Mesenchymal stem cell of Wharton's jelly (primary cell): ENCODE results near the genes DOK4, ADGRG1 and MMP15.

DNA sequence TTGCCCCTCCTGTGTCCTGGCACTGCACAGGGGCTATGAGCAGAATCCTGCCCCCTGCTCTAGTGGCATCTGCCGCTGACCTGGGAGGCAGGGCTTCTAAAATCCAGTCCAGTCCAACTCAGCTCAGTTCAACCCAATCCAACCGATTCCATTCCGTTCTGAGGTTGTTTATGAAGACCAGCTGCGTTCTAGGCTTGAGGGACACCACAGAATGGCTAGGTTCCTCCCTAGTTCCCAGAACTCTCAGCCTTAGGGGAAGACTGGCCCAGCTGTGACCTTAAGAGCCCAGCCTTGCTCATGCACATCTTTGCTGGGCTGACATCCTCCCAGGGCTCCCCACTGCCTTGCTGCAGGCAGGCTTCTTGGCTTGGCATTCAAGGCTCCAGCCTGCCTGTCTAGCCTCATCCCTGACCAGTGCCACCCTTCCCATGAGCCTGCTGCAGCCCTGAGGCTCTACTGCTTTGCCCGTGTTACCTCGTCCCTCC is 7.8 kb downstream of the SLC12A3 start:
- CAGE, long polyA plus RNA: no peak

DNA sequence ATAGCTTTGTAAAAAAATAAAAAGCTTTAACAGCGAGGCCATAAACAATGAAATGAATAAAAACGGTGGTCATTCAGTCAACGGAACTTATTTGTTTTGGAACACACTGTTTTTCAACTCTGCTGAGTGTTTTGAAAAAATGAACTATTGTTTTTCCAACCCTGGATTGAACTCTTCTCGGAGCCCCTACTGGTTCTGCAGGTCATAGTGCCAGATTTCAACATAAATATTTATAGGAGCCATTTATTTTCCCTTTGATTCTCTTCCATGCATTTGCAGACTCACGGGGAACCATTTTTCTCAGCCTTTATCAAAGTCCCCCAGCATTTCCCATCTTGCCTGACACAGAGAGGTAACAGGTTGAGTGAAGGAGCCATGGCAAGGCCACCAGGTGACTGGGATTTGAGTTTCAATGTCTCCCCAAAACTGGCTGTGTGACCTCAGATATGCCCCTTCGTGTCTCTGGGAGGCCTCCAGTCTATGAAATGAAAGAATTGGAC is 16.1 kb upstream of the HERPUD1 start:
- CAGE, long polyA plus RNA: no peak

GRCh38 chr16:56916886-56917541 is 14.9 kb upstream of the HERPUD1 start:
- CAGE, long polyA plus RNA: no peak

DNA sequence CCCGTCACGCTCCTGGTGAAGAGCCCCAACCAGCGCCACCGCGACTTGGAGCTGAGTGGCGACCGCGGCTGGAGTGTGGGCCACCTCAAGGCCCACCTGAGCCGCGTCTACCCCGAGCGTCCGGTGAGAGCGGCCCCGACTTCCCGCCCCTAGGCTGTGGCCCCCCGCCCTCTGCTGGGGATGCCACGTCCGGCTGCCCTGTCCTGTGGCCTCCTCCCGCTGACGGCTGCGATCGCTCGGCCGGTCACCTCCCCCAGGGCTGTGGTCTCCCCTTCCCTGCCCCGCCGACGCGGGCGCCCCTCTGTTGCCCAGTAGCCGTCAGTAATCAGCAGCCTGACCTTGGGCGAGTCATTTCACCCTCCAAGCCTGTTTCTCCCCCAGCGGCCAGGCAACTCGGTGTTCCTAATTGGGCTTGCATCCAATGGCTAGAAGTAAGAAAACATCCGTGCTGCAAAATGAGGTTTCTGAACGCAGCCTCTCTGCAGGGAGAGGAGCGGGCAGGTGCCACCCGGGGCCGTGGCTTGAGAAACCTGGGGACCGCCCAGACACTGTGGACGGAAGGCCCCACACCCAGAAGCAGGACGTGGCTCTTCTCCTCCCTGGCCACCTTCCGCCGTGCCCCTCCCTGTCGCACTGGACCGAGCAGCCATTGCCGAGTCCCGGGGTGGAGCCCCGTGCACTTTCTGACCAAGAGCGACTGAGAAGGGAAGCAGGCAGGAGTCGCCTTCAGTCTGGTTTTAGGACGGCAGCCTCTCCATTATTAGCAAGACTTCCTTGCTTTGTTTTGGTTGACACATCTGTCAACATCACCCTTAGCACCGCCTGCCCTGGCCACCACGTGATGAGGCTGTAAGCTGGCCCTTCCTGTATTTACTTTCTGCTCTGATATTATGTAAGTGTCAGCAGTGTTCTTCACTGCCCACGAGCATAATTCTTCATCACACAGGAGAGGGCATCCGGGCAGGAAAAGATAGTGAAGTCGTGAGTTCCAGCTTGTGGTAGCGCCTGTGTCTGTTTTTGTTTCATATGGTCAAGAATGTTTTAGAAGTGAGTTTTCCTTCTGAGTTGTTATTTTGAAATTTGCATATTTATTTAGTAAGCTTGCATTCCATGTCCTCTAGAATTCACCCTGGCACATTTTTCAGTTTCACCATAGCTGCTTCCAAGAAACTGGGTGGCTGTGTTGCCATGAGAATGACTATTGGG is 730 bp downstream of the HERPUD1 start:
- CAGE, long polyA plus RNA: no peak

- CAGE, long polyA plus RNA: no peak
These were observed 14.9 kb downstream of the HERPUD1 start for GRCh38 chr16:56946390-56947620.

GRCh38 chr16:57084082-57084793 is 8.1 kb upstream of the CPNE2 start:
- CAGE, long polyA plus RNA: no peak

- CAGE, long polyA plus RNA: no peak
These were observed 8.5 kb downstream of the RSPRY1 start for GRCh38 chr16:57194497-57195079.

DNA sequence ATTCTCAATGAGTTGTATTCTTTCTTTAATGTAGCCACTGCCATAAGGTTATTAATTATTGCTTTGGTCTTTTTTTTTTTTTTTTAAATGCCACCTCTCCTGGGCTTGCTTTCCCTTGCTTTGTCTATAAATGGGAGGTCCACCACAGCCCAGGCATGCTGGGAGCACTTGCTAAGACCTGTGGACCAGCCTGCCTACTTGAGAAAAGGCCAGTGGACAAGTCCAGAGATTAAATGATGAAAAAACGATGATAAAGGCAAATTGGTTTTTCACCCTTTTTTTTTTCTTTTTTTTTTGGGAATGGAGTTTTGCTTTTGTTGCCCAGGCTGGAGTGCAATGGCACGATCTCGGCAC is 8.5 kb downstream of the ARL2BP start:
- CAGE, long polyA plus RNA: no peak

DNA sequence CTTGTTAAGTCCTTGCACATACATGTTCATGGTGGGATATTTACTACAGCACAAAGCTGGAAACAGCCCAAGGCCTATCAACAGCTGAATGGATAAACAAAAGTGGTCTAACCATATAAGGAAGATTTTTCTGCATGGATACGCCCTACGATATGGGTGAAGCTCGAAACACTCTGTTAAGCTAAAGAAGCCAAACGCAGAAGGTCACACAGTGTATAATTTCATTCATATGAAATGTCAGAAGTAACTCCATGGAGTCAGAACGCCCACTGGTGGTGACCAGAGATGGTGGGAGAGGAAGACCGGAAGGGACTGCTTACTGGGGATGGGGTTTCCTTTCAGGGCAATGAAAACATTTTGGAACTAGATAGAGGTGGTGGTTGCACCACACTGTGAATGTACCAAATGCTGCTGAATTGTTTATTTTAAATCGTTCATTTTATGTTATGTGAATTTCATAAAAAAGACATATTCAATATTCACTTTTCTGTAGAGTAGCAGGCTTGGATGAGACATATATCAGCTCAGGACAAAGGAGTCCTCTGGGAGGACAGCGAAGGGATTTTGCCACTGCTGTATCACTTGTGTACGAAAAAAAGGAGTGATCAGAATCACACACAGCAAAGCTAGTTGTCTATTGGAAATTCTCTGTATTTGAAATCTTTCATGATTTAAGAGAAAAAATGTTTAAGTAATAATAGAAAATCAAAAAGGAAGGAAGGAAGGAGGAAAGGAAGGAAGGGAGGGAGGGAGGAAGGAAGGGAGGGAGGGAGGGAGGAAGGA is 17.9 kb downstream of the CCL17 start:
- CAGE, long polyA plus RNA: no peak

DNA sequence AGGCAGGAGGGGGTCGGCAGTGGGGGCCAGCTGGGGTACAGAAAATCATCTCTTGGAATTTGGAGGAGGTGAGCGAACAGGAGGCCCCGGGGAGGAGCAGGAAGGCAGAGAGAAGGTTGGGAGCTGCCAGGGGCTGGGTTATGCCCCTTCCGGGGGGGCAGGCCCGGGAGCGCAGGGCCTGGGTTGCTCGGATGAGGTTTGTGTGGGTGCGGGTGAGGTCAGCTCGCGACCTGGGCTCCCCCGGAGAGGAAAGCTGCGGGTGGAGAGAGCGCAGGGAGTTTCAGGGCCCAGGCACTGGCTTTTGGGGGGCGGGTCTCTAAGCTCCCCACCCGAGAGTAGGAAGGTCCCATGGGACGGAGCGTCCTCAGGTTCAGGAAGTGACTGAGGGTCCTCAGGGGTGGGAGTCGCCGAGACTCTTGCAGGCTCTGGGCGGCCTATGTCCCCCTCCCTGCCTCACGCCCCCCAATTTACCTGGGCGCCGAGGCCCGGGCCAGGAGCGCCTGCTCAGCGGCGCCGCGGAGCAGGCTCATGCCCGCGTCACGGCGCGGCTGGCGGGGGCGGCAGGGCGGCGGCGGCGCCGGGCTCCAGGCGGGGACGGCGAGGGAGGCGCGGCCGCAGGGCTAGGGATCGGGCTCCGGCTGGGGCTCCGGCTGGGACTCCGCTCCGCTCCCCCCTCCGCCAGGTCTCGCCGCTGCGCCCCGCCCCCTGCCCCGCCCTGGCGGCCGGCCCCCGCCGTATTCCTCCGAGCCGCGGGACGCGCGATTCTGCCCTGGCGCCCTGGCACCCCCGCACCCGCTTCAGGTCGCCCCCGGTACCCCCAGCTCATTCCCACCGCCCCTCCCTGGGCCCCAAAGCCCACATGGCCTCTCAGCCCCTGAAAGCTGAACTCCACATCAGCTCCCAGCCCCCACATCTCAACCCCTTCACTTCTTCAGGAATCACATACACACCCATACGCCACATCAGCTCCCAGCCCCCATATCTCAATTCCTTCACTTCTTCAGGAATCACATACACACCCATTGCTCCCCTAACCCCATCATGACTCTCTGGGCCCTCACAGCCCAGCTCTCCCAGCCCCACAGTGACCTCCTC is at the start of gene DOK4:
Gene DOK4, minus strand, starts transcription at position 660 of the 1,095 bp plus-strand sequence.
- CAGE, long polyA plus RNA: start-site peak on the minus strand centred at position 523 of the sequence, 55 bp wide, 20 and 27 reads in 2 replicates

GRCh38 chr16:57535778-57536086 is 639 bp downstream of the CCDC102A start:
- CAGE, long polyA plus RNA: no peak

GRCh38 chr16:57619281-57620202 is 8.9 kb upstream of the ADGRG1 start:
- CAGE, long polyA plus RNA: no peak

- CAGE, long polyA plus RNA: no peak
These were observed at the start of gene ADGRG1 for GRCh38 chr16:57627941-57629064. TSS of gene ADGRG1 (plus strand) at chr16:57628630.

GRCh38 chr16:57631425-57631956 is 3.1 kb downstream of the ADGRG1 start:
- CAGE, long polyA plus RNA: no peak

- CAGE, long polyA plus RNA: no peak
These were observed 17.7 kb downstream of the ADGRG1 start for GRCh38 chr16:57646017-57646653.

DNA sequence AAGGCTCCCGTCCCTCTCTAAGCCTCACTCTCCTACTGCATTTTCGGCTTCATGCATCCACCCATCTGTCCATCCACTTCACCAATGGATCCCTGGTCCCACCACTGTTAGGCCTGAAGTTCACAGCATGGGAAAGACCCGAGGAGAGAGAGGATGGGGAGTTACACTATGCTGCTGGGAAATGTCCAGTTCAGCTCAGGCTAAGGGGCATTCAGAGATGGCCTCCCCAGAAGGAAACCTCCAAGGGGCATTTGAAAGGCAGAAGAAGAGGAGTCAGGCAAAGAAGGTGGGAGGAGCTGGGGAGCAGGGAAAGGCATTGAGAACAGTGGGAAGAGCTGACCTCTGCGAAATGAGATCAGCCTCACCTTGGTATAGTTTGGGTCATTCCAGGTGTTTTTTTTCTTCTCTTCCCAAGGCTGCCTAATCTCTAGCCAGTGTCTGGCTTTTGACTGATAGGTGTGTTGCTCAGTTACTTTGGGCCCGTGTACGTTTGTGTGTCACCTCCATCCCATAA is 11.7 kb upstream of the DRC7 start:
- CAGE, long polyA plus RNA: no peak

DNA sequence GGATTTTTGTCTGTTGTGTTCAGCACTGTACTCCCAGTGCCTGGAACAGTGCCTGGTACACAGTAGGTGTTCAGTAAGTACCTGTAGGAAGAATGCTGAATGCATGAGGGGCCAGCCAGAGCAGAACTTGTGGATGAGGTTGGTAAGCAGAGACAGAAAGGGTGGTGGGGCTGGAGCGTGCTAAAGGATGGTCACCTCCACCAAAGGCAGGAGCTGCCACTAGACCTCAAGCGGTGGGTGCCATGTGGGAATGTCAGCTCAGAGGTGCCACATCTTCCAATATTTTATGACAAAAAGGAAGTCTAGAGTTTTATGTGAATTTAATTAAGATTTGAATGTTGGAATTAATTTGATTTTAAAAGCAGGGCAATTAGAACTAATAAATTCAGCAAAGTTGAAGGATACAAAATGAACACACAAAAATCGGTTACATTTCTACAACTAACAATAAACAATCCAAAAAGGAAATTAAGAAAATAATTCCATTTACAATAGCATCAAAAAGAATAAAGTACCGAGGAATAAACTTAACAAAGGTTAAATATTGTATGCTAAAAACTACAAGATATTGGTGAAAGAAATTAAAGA is 25.6 kb downstream of the KIFC3 start:
- CAGE, long polyA plus RNA: no peak

DNA sequence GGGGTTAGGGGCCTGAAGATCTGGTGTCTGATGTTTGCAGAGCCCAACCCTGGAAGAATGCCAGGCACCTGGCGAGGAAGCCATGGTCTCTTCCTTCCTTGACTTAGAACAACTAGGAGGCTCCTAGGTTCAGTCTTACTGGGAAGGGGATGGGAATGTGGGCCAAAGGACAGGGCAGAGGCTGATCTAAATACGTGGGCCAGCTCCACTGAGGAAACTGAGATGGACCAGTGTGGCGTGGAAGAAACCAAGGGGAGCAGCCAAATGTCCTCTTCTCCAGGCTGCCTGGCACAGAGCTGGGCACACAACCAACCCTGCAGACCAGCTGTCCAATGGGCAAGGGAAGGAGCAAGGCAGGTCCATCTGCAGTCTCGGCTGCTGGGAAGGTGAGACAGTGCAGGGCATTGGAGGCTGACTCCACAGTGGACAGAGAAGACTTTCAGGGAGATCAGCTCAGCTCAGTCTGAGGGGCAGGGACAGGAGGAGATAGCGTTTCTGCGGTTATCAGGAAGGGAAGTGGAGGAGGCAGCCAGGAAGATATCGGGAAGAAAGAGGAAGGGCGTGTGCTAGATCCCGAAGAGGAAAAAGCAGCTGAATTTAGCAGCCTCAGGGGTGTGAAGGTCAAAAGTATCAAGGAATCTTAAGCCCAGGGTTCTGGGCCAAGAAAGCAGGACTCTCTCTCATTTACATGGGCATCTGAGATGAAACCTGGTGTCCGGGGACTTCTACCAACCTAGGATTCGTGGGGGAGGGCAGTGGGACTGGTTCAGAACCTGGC is 2.0 kb downstream of the KIFC3 start:
- CAGE, long polyA plus RNA: no peak

GRCh38 chr16:57800927-57801713 is 1.2 kb downstream of the KIFC3 start:
- CAGE, long polyA plus RNA: no peak

GRCh38 chr16:58025345-58025882 is at the start of gene MMP15:
TSS of gene MMP15 (plus strand) at chr16:58025754.
- CAGE, long polyA plus RNA: no peak